Smooth muscle cell (in vitro differentiated cells): ENCODE results near the gene MDH1B.

DNA sequence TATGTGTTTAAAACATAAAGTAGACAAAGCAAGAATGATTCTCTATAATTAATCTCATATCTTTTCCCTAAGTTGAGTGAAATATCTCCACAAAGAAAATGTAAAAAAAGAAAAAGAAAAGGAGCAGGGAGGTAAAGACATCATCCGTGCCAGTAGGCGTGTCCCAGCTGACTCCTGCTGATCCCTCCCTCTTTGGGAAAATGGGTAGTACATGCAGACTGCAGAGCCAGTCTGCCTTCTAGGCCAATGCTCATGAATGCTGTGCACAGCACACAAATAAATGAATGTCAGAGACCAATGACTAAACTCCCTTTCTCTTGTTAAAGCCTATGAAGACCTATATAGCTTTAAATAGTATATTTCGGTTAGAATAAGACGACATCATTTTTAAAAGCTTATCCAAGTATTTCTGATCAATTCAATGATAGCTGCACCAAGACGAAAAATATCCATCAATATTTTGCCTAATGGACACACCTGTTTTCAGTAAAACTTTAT lies 64.7 kb downstream of the RAPH1 start:
- RAMPAGE, long total RNA: no peak

- RAMPAGE, long total RNA: no peak
Observed at GRCh38 chr2:203604049-203604452, 69.0 kb upstream of the RAPH1 start.

GRCh38 chr2:203656425-203657126 lies 49.9 kb upstream of the CD28 start:
- RAMPAGE, long total RNA: no peak

GRCh38 chr2:204544859-204545157 lies 467 bp upstream of the PARD3B start:
- RAMPAGE, long total RNA: no peak

DNA sequence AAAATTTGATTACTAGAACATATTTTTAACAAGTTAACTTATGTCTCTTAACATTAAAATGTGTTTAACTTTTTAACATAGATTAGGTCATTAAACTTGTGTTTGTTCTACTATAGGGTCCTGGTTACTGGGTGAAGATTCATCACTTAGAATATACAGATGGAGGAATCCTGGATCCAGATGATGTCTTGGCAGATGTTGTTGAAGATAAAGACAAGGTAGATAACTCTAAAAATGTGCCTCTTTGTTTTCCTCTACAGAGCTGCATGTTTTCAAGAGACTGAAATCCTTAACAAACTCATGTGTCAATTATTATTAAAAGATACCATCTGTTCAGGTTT lies 140.8 kb downstream of the PARD3B start:
- RAMPAGE, long total RNA: no peak

DNA sequence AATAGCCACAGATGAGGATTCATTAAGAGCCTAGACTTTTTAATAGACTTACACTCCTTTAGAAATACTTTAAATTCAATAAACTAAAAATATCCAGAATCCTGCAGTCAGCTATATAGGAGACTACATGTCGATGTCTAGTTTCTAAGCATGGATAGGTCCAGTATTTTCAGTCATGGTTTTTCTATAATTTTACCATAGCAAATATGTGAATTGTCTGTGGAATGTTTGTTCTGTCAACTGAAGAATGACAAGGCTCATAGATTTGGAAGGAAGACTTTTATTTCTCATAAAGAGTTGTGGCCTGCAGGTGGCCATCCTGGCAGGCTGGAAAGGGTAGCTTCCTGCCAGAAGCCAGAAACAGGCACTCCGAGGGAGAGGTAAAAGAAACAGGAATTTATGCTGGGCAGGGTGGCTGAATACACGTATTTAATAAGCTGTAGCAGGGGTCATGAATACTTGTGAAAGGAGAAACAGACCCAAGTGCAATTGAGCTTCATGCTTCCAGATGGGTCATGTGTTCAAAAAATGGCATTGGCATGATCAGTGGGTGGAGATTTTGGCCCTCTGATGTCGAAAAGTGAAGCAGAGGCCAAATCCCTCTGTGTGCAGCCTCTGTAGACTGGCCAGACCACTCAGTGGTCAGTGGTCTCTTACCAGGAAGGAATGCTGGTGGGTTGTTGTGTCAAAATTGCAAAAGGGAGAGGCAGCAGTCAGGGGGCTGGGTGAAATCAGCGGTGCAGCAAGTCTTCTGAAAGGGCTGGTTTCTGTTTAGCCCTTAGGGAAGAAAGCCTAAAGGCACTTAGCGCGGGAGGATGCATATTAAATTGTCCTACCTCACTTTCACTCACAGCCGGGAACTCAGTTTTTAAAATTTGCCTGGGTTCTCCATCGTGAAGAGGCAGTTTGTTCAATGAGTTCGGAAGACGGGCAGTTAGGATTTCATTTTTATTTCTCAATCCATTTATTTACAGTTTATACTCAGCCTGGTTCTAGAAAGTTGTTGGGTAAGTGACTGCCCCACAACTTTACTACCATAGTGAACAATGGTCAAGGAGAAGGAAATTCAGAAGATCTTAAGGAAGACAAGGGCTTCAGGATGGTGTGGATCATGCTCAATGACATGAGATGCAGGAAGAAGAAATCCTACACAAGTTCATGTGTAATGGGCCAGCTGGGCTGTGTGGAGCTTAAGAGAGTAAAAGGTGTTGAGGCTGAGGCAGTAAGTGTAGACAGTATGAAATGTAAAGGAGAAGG lies 182.4 kb downstream of the PARD3B start:
- RAMPAGE, long total RNA: no peak

DNA sequence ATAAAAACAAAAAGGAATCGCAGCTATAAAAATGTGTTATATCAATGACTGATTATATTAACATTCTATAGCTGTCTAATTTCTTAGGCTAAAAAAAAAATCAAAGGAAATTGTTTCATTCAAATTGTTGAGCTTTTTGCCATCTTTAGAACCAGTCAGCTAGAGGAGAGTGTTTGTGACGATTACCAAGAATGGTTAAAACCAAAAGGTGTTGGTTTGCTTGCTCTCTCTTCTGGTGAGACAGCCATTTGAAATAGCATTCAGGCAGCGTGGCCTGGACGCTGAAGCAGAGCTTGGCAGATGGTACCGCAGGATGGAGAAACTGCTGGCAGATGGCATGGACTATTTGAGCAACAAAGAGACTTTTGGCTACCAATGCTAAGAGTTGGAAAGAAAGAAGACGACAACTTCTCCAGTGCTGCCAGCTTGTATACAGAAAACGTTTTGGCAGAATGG lies 314.9 kb downstream of the PARD3B start:
- RAMPAGE, long total RNA: no peak

GRCh38 chr2:205565732-205566553 lies 116.4 kb upstream of the NRP2 start:
- RAMPAGE, long total RNA: no peak

DNA sequence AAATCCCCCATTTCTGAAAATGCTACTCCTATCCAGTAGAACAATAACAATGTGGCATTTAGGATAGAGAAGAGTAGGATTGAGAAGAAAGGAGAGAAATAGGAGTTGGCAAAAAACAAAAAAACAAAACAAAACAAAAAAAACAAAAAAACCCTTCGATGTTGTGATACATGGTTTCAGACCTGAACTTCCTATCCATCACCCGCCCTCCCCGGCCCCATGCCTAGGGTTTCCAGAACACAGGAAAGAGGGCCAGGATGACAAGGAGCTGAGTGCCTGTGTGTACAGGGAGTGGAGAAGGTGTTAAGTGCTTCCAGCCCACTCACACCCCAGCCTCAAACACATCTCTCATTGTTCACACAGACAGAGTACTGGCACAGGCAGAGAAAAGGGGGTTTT lies 6.4 kb downstream of the NRP2 start:
- RAMPAGE, long total RNA: no peak

DNA sequence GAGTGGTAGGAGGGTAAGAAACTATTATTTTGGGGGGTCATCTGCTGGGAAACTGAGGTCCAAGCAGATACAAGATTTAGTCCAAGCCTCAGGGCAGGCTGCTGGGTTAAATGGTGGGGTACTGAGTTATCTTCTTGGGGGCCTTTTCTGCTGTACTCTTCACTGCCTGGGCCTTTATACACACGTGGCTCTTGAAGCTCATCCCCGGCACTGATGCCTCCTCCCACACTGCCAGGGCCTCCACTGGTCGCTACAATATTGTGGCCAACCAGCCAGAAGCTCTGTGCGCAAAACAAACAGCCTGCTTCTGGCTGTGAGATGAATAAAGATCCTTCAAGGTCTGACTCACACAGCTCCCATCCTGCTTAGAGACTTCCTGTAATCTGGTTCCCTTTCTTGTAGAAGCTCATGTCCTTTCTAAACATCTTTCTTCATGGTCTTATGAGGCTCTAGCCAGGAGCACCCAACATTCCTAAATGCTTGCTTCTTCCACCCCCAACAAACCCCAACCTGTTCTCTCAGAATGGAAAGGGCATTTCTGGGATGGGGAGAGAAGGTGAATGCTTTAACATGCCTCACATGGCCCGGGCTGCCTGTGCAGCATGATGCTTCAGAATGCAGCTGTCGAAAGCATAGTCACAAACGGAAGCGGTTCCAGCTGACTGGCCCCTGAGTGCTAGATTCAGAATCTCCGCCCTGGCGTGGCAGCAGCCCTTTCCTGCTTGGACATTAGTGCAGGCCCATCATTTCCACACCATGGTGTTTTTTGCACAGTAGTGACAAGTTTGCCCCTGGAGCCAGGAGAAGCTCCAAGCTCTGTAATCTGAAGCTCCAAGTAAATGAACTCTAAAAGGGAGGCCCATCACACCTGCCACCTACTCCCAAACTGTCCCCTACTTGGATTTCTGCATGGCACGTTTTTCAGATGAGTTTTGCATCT lies 24.6 kb downstream of the NRP2 start:
- RAMPAGE, long total RNA: no peak

- RAMPAGE, long total RNA: no peak
Observed at GRCh38 chr2:205747685-205748443, 65.6 kb downstream of the NRP2 start.

DNA sequence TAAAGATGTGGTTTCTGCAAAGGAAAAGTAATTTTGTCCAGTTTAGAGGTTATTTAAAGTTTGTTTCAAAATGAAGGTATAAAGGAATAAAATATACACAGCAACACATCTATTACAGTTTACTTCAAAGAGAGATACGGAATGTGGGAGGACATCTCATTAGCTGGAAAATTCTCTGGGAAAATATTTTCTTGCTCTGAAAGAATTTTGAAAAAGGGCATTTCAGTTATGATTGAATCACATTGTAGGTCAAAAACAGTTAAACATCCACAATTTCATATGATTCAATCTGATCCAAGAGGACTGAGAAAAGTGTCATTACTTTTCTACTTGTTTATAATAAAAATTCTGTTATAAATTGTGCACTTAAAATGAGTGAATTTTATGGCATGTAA lies 111.3 kb downstream of the INO80D start:
- RAMPAGE, long total RNA: no peak

DNA sequence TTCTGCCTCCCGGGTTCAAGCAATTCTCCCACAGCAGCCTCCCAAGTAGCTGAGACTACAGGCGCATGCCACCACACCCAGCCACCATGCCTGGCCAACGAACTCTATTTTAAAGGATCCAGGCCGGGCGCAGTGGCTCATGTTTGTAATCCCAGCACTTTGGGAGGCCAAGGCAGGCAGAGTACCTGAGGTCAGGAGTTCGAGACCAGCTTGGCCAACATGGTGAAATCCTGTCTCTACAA lies 63.3 kb downstream of the INO80D start:
- RAMPAGE, long total RNA: no peak

DNA sequence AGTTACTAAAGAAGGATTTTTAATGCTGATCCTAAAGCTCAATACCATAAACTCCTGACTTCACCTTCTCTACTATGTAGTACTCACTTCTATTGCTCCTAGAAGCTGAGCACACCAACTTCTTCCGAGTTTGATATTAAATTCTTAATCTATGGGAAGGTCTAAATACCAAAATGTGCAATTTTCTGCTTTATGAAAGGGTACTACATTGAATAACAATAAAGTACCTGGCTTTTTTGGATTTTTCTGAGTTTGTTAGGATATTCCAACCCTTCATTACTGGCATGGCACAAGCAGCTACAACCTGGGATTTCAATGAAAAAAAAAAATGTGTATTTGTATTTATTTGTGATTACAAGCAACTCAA lies 10.5 kb downstream of the NDUFS1 start:
- RAMPAGE, long total RNA: no peak

DNA sequence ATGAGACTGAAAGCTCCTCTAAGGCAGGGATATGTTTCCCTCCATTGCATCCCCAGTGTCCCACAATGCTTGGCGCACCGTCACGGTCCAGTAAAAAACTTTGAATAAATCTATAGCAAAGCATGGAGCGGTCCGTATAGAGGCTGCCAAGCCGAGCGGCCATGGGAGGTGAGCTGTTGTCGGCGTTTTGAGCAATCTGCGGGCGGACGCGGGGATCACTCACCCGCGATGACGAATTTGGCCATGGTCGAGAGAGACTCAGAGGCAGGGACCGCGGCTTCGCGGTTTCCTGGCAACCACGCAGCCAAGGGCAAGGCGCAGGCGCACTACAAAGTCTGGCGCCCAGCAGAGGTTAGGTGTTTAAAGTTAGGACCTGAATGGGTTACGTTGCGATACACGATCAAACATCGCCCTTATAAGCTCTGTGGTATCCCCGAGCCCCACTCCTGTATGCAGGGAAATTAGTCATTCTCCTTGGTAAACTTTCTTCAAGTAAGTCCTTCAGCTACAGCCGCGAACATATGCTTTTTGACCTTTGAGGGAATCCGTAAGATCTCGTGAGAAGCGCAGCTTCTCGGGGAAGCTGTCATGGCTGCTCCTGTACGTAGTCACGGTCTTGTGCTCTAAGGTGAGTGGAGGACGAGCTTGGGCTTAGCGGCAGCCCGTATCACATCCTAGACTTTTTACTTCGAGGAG lies at the start of gene MDH1B:
Gene MDH1B, minus strand, starts transcription at position 302 of the 696 bp plus-strand sequence.
- RAMPAGE, long total RNA: start-site peak on the plus strand centred at position 576 of the sequence, 8 bp wide, 154 and 127 reads in 2 replicates

- RAMPAGE, long total RNA: no peak
Observed at GRCh38 chr2:207071729-207072317, 93.9 kb downstream of the KLF7 start.

DNA sequence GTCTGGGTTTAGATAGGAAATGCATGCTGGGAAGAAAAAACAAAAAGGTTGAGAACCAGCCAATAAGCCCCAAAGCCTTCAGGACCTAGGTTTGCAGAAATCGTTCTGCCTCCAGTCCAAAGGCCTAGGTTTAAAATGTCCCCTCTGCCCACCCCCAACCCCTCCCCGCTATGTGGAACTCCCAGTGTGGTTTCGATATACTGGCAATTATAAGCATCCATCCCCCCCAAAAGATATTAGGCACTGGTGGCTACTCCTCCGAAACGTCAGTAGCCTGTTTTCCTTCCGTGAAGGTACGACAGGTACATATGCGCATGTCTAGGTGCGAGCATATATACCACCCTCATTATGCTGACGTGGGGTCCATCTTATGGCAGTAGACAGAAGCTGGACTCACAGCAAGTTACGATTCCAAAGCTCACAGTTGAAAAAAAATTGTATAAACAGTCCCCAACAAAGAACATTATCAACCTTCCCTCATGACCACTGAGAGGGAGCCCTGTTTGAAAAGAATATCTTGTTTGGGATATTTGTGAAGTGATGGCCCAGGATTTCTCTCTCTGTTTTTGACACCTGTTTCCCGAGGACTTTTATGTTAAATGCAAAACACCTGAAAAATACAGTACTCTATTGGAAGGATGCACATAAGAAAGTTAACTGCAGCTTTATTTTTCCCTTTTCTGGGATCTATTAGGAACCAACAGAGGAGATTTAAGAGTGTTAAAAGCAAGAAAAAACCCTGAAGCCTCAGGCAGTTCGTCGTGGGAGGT lies 89.7 kb downstream of the KLF7 start:
- RAMPAGE, long total RNA: no peak

DNA sequence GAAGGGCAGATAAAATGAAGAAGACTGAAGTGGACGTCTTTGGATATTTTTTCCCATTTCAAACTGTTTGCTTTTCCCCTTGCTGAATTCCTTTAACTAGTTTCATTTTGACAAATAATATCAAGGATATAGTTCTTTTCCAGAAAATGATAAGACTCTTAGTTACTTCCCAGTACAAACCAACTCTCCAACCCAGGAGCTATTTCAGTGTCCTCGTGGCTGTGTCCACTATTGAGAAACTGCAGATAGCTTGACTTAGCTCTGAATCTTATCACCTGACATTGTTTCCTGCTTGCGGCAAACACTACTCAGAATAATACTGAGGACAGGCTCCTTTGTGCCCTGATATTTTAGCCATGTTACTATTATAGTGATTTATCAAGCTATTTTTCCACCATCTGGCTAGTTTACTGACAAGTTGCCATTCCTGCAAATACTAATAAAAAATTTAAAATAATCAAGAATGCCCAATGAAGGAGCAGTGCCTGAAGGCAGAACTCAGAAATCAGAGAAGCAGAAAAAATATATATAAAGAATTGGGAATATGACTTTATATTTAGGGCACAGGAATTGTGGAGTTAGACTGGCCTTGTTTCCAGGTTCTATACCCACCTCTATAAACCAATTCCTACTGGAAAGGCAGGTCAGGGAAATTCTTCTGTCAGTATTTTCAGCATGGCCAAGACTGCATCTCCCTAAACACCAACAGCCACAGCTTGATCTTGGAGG lies 74.4 kb downstream of the KLF7 start:
- RAMPAGE, long total RNA: no peak

DNA sequence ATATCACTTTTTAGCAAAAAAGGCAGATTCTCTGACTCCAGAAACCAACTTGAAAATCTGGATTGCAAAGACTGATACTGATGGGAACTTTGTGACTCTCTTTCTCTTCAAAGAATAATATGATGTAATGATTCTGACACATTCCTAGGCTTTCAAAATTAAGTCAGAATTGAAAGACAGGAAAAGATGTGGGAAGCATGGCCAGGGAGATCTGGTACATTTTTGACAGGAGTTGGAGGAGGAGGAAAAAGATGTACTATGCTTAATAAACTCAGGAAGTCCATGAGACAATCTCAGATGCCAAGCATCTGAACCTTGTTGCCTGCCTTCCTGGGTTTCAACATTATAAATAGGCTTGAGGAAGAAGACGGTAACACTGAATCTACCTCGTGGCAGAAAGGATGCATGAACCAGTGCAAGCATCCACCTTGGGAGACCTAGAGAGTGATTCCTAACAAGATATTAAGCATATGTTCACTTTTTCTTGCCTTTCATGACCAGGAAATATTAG lies 34.1 kb downstream of the KLF7 start:
- RAMPAGE, long total RNA: no peak

DNA sequence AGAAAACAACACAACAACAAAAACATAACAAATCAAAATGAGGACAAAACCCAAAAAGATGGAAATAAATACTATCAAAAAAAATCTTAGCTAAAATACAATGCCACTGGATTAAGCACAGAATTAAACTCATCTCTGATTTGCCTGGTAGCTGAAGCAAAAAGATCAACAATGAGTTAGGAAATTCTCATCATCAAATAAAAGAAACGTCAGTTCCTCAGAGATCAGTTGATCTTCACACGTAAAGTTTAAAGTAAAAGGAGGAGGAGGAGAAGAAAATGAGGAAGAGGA lies 22.7 kb downstream of the KLF7 start:
- RAMPAGE, long total RNA: no peak